ENCODE measurements around a stretch of chr2.

- PRO-cap: bidirectional peak, plus-strand start at chr2:62196118, minus-strand start at chr2:62195993
Measured at GRCh38 chr2:62195859-62196055, 158 bp upstream of the B3GNT2 start.

GRCh38 chr2:62208708-62209756, 13.1 kb downstream of the B3GNT2 start:
- PRO-cap: no peak

DNA sequence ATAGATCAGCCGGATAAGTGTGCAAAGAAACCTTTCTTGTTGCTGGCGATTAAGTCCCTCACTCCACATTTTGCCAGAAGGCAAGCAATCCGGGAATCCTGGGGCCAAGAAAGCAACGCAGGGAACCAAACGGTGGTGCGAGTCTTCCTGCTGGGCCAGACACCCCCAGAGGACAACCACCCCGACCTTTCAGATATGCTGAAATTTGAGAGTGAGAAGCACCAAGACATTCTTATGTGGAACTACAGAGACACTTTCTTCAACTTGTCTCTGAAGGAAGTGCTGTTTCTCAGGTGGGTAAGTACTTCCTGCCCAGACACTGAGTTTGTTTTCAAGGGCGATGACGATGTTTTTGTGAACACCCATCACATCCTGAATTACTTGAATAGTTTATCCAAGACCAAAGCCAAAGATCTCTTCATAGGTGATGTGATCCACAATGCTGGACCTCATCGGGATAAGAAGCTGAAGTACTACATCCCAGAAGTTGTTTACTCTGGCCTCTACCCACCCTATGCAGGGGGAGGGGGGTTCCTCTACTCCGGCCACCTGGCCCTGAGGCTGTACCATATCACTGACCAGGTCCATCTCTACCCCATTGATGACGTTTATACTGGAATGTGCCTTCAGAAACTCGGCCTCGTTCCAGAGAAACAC, 26.8 kb downstream of the B3GNT2 start:
- PRO-cap: no peak

- PRO-cap: no peak
Measured at GRCh38 chr2:62443495-62443977, 62.5 kb downstream of the TMEM17 start.

DNA sequence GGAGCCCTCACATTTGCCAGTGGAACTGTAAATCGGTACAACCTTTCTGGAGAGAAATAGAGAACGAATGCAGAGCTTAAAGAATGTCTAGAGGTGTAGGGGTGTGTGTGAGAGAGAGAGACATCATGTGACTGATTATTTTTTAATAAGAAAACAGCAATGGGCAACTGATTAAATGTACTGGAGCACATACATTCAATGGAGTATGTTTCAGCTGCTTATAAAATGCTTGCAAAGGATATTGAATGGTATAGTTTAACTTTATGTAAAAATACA, 392 bp upstream of the TMEM17 start:
- PRO-cap: no peak

DNA sequence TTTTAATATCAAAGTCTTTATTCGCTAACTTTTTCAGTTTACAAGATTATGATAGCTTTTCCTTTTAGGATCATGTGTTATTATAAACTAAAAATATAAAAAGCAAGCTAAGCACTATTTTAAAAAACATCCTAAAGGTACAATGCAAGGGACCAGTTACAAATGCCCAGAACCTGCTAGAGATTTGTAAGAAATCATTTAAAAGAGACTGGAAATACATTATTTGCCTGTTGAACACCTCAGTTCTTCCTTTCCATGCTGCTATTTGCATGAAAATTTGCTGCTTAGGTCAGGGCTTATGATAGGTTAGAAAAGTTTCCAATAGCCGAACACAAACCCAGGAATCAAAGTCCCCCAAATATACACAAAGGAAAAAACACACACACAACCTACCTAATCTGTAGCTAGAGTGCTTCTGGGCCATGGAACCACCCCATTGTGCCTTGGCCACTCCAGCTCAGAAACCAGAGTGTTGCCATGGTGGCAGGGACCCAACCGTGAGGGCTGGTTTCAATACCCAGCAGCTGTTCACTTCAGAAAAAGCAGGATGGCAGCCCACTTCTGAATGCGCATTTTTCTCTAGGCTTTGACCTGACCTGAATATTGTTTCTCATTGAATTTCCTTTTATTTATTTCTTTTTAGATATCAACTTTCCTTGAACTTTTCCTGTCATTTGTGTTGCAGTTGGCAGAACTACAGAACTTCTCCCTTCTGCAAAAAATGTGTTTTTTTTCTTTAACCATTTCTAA, 43.1 kb upstream of the EHBP1 start:
- PRO-cap: no peak

- PRO-cap: no peak
Measured at GRCh38 chr2:62825943-62826797, 120.7 kb downstream of the EHBP1 start.

GRCh38 chr2:62903362-62903814, 147.2 kb upstream of the OTX1 start:
- PRO-cap: no peak

GRCh38 chr2:62904716-62905513, 145.7 kb upstream of the OTX1 start:
- PRO-cap: no peak

GRCh38 chr2:63550524-63551278, 37.6 kb downstream of the WDPCP start:
- PRO-cap: no peak

DNA sequence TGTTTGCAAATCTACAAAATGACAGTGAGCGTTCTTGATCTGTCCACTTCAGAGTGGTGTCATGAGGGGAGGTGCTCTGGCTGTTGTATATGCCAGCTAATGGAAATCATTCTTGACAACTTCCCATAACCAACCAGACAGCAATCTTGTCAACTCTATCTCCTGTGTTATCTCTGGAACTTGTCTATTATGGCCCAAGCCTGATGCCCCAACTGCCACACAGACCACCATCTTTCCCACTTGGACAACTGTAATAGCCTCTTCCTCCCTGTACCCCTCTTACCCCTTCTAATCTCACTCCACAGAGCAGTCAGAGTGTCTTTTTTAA, 120.5 kb upstream of the UGP2 start:
- PRO-cap: no peak

- PRO-cap: no peak
Measured at GRCh38 chr2:63807978-63808326, 33.7 kb upstream of the UGP2 start.

- PRO-cap: no peak
Measured at GRCh38 chr2:63855859-63856630, 14.3 kb downstream of the UGP2 start.

DNA sequence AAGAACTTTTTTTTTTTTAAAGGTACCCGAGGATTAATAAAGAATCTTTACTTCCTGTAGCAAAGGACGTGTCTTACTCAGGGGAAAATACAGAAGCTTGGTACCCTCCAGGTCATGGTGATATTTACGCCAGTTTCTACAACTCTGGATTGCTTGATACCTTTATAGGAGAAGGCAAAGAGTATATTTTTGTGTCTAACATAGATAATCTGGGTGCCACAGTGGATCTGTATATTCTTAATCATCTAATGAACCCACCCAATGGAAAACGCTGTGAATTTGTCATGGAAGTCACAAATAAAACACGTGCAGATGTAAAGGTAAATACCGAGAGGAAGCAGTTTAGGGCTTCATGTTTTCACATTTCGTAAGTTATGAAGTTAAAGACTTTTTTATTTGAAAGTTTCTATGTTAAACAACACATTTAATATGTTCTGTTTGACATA, 43.9 kb downstream of the UGP2 start:
- PRO-cap: no peak

- PRO-cap: no peak
Measured at GRCh38 chr2:64011909-64012520, 7.2 kb downstream of the VPS54 start.

DNA sequence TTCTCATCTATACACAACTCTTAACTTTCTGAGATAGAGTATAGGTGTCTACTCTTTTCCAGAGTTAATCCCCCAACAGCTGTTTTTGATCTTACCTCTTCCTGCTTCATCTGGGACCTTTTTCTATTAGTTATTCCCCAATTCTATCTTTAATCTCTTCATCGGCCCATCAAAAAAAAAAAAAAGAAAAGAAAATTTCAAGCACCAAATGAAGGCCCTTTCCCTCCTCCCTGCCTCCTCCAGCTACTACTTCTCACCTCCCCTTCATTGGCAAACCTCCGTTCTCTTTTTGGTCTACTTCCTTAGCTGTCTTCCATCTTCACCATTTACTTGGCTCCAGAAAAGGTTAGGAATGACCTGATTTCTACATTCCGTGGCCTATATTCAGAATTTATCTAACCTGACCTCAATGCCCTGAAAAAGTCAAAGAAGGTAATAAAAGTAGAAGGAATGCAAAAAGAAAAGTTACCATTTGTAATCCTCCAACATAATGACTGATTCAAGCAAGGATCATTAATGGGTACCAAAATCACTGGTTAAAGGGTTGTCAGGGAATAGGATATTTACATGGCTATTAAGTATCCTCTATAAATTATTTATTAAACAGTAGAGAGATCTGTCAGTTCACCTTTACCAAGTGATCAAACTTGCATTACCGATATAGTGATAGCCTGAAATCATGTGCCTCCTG, 6.6 kb downstream of the VPS54 start:
- PRO-cap: no peak

- PRO-cap: no peak
Measured at GRCh38 chr2:64063413-64064354, 44.5 kb upstream of the VPS54 start.

DNA sequence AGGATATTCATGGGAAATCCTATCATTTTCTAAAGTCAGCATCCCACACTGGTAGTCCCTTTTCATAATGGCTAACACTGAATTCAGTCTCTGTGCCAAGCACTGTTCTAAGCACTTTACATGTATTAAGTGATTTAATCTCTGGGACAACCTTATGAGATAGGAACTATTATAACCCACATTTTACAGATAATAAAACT, 27.9 kb downstream of the PELI1 start:
- PRO-cap: no peak

GRCh38 chr2:64141376-64141996, 2.7 kb downstream of the PELI1 start:
- PRO-cap: no peak

DNA sequence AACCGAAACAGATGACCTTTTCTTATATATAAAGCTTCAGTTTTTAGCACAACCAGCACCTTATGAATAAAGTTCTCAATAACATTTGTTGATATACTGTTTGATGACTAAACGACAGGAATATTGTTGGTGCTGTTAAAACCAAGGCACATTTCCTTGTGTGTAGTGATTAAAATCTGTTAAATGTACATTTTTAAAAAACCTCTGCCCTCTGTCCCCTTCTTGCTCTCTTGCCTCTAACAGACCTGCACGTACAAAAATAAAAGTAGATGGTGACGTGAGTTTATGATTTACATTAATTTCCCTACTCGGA, 1.3 kb downstream of the PELI1 start:
- PRO-cap: no peak